Mesothelial cell of epicardium (in vitro differentiated cells): ENCODE data around the gene RASD1.

- PRO-cap, result no peak
These were observed 1.7 kb upstream of the TNFRSF13B start for GRCh38 chr17:16973505-16974110.

DNA sequence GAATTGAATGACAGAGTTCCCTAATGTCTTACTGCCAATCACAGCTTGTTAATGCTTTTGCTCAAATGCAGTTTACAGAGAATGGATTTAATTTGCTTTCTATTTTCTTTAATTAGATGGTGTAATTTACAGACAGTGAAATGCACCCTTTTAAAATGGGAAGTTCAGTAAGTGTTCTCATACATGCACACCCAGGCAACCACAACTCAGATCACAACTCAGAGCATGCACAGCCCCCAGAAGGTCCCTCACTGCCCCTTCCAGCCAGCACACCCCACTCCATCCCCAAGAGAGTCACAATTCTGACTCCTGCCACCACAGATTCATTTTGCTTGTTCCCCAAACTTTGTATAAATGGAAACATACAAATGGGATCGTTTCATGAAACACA is 3.2 kb upstream of the TNFRSF13B start:
- PRO-cap, result no peak

DNA sequence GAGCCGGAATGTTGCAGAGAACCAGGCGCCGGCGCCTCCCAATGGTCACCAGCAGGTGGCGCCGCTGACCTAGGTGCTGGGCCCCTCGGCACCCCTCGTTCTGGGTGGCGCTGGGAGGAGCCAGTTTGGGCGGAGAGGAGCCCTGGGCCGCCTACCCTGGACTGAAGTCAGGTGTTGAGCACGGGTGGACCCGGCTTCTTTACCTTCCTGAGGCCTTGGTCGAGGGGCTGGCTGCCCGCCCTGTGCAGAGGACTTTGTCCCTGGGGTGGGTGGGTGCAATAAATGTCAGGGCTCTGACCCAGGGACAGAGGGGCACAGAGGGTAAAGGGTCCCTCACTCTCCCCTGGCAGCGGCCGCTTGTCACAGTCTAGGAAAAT is 30.0 kb upstream of the TNFRSF13B start:
- PRO-cap, result no peak

DNA sequence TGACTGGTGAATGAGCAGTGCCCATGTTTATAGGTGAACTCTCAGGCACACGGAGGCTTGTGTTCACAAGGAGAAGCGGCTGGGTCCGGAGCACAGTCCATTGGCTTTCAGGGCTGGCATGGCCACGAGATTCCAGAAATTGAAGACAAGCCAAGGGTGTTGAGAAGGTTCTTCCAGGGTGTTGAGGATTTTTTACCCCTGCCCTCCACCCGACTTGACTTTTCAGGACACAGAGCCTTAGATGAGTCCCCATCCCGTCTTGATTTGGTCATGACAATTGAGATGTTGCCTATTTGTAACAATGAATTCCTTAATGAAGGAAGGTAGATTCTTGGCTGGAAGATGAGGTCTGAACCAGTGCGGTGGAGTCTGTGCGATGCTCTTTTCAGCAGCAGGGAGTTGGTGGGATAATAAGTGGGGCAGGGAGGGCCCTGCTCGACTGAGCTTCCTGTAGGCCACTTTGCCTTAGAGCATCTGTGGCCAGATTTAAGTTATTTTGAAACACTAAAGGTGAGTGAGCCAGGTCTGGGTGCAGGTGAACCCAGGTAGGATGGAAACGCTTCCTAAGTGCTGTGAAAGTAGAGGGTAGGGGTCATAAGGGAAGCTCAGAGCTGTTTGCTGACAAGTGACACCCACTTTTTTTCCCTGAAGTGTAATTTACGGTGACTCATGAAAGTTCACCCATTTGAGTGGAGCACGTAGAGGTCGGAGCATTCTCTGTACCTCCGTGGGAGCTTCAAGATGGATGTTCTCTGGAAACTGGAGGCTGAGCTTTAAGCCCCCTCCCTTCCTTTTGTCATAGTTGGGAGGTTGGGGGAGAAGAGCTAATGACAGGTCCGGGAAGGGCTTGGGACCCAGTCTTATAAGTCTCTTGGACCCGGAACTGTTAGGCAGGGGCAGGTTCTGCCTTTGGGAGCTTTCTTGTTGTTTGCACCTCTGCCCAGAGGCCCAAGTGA is 44.1 kb downstream of the MPRIP start:
- PRO-cap, result no peak

- PRO-cap, result no peak
These were observed 36.2 kb downstream of the PLD6 start for GRCh38 chr17:17169803-17170481.

GRCh38 chr17:17204009-17205043 is 1.8 kb downstream of the PLD6 start:
- PRO-cap, result no peak

DNA sequence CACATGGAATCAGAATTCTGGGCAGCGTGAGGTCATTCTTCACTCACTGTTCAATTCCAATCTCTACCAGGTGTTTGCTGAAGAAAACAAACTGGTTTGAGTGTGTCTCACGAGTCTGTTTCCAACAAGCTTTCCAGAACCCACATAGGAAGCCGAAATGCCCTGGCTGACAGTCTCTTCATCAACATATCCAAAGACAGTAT is 1.4 kb downstream of the FLCN start:
- PRO-cap, result no peak

GRCh38 chr17:17376968-17378047 is 74.1 kb downstream of the NT5M start:
- PRO-cap, result no peak

DNA sequence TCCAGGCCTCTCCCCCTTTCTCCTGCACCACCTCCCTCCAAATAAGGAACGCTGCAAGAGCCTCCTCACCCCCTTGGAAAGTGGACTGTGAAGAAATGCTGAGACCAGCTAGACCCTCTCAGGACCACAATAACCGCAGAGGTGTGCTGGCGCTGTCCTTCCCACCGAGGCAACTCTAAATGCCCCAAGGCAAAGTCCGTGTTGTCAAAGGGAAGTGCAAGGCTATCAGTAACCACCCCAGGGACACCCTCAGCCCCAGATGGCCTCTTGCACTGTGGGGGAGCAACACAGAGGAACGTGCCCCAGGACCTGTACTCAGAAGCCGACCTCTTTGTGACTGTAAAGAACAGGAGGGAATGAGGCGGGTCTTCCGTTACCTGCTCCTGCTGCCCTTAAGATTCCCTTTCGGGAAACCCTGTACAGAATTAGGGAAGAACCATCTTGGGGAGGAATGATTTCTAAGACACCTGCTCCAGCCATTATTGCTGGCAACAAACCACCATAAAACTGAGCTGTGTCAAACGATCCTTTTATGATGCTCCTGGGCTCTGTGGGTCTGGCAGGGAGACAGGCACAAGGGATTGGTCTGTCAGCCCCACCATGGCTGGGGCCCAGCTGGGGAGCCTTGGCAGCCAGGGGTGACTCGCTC is 14.6 kb upstream of the MED9 start:
- PRO-cap, result no peak

DNA sequence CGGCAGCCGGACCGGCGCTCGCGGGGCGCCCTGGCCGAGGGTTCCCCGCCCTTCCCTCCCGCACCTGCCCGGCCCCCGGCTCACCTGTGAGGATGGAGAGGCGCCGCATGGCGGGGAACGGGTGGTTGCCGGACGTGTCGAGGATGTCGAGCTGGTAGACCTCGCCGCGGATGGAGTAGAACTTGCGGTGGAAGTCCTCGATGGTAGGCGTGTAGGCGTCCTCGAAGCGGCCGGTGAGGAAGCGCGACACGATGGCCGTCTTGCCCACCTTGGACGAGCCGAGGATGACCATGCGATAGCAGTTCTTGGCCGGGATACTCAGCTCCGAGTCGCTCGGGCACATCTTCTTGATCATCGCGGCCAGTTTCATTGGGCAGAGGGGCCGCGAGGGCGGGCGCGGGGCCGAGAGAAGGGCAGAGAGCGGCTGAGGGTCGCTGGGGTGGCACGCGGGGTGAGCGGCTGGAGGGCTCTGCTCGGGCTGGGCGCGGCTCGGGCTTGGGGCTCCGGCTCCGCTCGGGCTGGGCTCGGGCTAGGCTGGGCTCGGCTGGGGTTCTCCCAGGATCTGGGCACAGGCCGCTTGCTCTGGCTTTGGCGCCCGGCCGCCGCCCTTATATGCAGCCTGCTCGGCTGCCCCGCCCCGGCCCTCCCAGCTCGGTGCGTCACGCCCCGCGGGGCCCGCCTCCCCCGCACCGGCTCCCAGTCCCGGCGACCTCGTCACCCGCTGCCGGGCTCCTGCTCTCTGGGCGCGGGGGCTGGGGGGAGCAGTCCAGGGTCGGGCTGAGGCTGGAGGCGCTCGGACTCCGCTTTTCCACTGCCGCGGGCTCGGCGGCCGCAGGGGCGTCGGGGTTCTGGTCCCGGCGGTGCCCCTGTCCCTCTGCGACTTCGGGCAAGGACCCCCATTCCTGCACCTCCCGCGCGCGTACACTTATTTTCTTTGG is at the start of gene RASD1:
RASD1 (minus strand) TSS at position 584 of the 938 bp plus-strand sequence.
- PRO-cap, result bidirectional peak, plus-strand start at position 738 of the sequence, minus-strand start at position 584 of the sequence

- PRO-cap, result no peak
These were observed 618 bp upstream of the RASD1 start for GRCh38 chr17:17496750-17497276.

DNA sequence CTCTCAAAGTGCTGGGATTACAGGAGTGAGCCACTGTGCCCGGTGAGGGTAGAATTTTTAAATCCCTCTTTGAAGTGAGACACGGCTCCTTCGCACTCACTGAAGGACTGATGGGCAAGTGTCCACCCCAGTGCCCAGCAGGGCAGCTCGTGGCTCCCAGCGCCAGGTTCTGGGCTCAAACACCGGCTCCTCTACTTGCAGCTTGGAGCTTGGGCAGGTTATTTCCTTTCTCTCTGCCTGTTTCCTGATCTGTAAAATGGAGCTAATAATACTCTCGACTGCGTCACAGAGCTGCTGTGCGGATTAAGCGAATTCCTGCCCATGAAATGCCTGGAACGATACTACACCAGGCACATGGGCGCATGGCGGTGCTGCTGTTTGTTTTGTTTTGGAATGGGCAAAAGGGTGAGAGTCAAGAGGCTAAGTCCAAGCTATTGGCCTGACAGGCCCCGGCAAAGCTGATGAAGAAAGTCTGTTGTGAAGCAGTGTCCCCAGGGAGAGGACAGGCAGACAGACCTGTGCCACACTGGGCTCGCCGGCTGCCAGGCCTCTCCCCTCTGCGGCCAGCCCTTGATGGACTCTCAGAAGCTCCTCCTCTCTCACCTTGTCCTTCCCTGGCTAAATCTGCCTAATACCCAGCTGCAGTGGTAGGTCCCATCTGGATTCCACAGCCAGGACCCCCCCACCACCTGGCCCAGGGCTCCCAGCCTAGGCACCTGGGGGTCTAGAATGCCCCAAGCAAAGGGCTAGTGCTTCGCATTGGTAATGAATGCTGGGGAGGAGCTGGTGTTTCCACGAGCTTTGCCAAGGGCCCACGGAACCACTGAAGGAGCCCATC is 31.3 kb upstream of the RASD1 start:
- PRO-cap, result no peak

DNA sequence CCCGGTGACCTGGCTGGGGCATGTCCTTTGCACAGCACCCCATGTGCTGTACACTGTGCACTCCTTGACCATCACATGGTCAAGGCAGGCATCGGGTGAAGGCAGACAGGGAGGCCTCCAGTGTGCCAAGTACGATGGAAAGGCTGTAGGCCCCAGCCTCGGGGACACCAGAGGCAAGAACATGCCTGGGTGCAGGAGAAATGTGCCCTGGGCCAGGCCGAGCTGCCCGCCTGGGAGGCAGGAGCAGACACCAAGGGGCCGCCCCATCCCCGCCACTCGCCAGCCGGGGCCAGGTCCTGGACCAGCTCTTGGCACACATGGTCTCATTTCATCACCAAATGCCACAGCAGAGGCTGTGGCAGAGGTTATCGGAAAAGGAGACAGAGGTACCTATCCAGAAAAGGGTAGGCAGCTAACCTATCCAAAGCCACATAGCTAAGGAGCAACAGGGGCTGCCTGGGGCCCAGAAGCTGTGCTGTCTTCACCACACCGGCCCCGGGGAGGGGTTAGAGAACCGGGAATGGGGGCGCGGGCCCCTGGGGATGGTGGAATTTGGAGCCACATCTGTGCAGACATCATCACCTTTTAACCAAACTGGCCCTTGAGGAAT is 31.3 kb downstream of the PEMT start:
- PRO-cap, result no peak

DNA sequence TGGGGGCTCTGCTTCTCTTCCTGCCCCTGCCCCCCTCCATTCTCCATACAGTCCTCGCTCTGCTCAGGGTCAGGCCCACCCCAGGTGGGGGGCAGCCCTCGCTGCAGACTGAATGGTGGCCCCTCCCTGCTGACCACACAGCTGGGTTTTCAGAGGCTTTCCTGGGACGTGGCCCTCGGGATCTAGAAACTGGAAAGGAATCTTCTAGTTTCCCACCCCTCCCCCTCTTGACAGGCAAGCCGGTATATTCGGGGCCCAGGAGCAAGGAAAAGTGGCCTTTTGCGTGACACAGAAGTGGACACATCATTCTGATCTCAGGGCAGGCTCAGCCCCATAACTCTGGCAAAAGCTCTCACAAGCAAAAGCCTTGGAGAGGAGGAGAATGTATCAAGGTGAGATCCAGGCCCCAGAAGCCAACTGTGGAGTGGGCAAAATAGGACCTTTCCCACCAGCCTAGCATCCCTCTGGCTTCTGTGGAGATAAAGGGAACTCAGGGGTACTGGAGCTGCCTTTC is 2.1 kb downstream of the RAI1 start:
- PRO-cap, result no peak

- PRO-cap, result unidirectional peak, plus-strand start at chr17:17711242
These were observed 29.6 kb downstream of the RAI1 start for GRCh38 chr17:17710641-17711440.

GRCh38 chr17:17757307-17757816 is 76.1 kb downstream of the RAI1 start:
- PRO-cap, result no peak

DNA sequence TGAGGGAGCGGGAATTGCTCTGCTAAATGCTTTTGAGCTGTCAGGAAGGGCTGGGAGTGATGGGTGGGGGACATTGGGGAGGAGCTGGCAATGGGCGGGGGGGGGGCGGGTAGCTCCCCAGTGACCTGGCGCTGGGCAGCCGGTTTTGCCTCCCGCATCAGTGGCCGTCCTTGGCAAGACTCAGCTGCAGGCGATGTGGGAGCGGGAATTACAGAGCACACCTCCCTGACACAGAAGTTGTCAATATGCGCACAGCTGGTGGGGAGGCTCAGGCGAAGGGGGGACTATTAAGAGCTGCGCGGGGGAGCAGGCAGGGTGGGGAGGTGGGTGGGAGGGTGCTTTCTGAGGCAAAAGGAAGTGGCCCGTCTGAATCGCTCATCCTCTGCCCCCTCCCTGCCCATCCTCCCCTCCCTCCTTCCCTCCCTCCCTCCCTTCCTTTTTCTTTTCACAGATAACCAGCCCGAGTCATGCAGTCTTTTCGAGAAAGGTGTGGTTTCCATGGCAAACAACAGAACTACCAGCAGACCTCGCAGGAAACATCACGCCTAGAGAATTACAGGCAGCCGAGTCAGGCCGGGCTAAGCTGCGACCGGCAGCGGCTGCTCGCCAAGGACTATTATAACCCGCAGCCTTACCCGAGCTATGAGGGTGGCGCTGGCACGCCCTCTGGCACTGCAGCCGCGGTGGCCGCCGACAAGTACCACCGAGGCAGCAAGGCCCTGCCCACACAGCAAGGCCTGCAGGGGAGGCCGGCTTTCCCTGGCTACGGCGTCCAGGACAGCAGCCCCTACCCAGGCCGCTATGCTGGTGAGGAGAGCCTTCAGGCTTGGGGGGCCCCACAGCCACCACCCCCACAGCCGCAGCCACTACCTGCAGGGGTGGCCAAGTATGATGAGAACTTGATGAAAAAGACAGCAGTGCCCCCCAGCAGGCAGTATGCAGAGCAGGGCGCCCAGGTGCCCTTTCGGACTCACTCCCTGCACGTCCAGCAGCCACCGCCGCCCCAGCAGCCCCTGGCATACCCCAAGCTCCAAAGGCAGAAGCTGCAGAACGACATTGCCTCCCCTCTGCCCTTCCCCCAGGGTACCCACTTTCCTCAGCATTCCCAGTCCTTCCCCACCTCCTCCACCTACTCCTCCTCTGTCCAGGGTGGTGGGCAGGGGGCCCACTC is 43.9 kb downstream of the SREBF1 start:
- PRO-cap, result no peak

GRCh38 chr17:17805574-17806342 is 31.0 kb downstream of the SREBF1 start:
- PRO-cap, result no peak

DNA sequence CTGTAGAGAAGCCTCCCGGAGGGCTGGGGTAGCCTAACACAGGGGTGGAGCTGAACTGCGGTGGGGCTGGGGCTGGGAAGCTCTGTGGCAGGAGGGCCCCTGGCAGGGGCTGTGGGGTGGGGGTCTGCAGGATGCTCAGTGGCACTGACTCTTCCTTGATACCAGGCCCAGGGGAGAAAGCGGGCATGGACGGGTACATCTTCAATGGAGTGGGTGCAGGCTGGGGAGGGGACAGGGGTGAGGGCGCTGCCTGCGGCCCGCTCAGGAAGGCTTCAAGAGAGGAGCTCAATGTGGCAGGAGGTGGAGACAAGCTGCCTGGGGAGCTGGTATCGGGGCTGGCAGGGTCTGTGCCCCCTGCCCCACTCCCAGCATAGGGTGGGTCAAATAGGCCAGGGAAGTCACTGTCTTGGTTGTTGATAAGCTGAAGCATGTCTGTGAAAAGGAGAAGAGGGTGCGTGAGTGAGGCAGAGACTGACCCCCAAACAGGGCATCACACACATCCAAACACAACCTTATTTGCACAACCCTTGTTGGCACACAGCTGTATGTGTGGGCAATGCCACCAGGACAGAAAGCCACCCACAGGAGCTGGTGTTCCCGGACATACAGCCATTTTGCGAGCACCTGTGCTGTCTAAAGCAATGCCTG is 16.6 kb downstream of the SREBF1 start:
- PRO-cap, result no peak

DNA sequence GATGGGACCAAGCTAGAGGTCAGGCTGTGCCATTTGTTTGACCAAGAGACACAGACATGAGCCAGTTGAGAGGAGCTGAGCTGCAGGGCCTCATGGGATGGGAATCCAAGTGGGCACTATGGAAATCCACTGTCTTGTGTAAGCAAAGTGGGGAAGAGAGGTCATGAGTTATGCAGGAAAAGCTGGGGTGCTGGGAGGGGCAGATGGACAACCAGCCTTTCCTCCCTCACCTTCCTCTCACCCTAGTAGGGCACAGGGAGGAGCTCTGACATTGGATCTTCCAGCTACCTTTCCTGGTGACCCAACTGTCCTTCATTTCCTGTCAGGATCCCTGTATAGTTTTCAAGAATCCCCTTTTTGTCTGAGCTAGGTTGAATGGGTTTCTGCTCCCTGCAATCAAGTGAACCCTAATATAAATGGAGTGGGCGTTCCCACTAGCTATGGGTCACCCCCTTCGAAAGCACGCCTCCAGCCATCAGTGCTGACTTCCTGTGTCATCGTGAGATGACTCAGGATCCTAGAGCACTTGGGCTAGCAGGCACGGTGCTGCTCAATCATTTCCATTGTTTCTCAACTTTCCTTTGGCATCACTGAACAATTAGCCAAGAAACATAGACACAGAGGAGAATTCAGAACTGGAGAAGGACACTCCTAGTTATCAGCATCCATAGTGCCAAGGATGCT is 13.5 kb downstream of the ATPAF2 start:
- PRO-cap, result no peak